Measurements from ENCODE around the genes RCBTB2 and MLNR.

DNA sequence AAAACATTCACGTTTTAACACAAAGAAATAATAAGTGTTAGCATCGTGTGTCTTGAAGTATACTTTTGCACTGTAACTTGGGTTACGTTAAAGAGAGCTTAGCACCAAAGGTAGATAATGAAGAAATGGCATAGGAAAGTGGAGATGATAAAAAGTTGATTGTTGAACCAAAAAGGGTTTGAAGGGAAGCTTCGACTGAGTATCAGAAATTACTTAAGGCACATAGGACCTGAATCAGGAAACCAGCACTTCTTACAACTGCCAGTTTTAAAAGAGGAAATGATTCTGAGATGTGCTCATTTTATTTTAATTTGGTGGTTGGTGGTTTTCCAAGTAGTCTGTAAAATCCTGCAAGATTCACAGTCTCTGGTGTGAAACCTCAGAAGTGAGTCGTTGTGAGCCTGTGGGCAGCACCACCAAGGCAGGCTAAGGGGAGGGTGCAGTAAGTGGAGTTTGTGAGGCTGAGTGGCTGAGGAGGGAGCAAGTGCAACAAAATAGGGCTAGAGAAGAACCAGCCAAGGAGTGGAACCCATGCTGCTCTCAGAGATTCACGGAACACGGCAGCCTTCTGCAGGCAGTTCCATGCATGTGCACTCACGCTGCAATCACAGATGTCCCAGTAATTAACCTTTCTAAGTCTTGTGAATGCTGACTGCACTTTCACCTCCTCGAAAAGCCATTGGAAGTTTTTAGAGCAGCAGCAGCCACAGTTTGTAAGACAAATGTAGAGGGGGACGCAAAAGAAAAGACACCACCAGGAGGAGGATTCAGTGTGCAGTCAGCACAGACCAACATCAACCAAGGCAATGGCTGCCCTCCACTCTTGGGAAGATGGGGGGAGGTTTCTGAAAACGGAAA lies 45.1 kb downstream of the ESD start:
- PRO-cap, result no peak

DNA sequence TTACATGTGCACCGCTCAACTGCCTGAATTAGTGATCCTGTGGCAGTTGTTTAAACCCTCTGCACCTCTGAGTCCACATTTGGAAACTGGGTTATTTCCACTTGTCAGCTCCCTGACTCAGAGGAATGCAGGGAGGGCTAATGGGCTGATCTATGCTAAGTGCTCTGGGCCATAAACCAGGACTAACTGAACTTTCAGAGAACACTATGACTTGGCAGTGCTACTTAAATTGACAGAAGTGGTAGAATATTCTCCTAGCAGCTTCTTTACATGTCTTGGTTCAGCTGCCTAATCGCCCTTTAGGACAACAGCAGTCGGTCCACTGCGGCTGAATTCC lies 26.9 kb upstream of the MED4 start:
- PRO-cap, result no peak

DNA sequence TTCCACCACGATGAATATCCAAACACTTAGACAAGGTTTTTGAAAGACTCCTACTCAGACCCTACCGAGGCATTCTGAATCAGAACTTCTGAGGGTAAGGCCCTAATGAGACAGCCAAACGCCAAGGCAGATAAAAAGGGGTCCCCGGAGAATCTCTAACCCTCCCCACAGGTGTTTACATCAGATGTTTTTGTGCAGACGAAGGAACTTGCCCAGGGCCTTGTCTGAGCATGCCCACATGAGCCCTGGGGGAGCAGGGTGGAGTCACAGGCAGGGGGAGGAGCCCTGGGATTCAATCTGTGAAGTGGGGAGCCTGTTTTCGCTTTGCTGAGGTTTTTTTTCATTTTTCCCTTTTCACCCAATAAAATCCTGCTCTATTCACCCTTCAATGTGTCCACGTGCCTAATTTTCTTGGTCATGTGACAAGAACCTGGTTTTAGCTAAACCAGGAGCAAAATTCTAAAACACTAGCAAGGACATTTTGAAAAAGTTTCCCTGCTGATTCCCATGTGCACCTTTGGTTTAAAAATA lies 61.6 kb upstream of the MED4 start:
- PRO-cap, result unidirectional peak, plus-strand start at position 295 of the sequence

GRCh38 chr13:48161656-48162286 lies 66.9 kb upstream of the MED4 start:
- PRO-cap, result no peak

GRCh38 chr13:48403972-48404422 lies 8.9 kb downstream of the LPAR6 start:
- PRO-cap, result no peak

DNA sequence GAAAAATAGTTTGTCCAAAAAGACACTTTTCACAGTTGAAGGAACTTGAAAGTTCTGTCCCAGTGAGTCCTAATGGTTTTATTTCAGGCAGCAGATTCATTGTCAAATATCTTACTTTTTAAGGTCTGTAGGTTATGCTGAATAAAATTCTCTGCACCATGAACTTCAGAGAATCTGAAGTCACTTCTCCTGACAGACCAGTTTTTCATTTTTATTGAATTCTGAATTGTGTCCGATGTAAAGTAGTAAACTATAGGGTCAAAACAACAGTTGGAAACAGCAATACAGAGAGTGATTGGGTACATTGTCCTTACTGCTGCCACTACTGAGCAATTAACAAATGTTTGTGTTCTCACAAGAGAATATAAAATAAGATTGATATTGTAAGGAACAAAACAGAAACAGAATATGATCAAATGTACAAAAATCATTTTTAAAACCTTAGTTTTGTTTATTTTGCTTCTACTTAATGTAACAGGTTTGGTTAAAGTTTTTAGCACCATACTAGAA lies 1.6 kb downstream of the LPAR6 start:
- PRO-cap, result no peak

DNA sequence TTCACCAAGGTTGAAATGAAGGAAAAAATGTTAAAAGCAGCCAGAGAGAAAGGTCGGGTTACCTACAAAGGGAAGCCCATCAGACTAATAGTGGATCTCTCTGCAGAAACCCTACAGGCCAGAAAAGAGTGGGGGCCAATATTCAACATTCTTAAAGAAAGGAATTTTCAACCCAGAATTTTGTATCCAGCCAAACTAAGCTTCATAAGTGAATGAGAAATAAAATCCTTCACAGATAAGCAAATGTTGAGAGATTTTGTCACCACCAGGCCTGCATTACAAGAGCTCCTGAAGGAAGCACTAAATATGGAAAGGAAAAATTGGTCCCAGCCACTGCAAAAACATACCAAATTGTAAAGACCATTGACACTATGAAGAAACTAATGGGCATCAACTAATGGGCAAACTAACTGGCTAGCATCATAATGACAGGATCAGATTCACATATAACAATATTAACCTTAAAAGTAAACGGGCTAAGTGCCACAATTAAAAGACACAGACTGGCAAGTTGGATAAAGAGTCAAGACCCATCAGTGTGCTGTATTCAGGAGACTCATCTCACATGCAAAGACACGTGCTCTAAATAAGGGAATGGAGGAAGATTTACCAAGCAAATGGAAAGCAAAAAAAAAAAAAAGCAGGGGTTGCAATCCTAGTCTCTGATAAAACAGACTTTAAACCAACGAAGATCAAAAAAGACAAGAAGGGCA lies 5.3 kb upstream of the LPAR6 start:
- PRO-cap, result no peak

- PRO-cap, result no peak
Observed at GRCh38 chr13:48437421-48438052, 24.6 kb upstream of the LPAR6 start.

GRCh38 chr13:48532344-48533536 lies at the start of gene RCBTB2:
TSS of gene RCBTB2 (minus strand) at chr13:48533080.
- PRO-cap, result bidirectional peak, plus-strand start at chr13:48532840, minus-strand start at chr13:48532752

DNA sequence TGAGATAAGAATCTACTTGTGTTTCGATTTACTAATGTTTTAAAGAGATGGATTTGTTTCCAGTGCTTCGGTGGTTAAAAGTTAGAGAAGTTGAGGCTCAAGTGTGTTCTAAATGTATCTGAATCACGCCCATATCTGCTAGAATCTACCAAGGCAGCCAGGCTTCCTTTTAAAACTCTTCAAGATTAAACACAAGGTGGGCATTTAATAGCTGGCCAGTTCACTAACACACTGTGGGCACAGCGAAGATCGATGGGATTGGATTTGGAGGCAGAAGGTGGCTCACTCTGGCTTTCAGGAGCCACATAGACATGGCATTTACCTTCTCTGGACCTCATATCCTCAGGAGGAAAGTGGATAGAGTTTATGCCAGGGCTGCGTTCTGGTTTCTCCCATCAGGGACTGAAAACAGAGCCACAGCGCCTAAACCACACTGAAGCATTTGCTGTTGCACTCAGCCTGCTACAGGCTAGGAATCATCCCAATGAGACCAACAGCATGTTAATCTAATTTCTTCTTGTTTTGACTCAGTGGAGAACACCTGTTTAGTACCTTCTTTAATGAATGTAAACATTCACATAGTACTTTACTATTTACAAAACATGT lies 1.5 kb downstream of the CYSLTR2 start:
- PRO-cap, result no peak

GRCh38 chr13:48902400-48902828 lies 73.3 kb upstream of the FNDC3A start:
- PRO-cap, result no peak

- PRO-cap, result unidirectional peak, plus-strand start at chr13:48975259; unidirectional peak, plus-strand start at chr13:48975342
Observed at GRCh38 chr13:48974901-48975423, 750 bp upstream of the FNDC3A start.

DNA sequence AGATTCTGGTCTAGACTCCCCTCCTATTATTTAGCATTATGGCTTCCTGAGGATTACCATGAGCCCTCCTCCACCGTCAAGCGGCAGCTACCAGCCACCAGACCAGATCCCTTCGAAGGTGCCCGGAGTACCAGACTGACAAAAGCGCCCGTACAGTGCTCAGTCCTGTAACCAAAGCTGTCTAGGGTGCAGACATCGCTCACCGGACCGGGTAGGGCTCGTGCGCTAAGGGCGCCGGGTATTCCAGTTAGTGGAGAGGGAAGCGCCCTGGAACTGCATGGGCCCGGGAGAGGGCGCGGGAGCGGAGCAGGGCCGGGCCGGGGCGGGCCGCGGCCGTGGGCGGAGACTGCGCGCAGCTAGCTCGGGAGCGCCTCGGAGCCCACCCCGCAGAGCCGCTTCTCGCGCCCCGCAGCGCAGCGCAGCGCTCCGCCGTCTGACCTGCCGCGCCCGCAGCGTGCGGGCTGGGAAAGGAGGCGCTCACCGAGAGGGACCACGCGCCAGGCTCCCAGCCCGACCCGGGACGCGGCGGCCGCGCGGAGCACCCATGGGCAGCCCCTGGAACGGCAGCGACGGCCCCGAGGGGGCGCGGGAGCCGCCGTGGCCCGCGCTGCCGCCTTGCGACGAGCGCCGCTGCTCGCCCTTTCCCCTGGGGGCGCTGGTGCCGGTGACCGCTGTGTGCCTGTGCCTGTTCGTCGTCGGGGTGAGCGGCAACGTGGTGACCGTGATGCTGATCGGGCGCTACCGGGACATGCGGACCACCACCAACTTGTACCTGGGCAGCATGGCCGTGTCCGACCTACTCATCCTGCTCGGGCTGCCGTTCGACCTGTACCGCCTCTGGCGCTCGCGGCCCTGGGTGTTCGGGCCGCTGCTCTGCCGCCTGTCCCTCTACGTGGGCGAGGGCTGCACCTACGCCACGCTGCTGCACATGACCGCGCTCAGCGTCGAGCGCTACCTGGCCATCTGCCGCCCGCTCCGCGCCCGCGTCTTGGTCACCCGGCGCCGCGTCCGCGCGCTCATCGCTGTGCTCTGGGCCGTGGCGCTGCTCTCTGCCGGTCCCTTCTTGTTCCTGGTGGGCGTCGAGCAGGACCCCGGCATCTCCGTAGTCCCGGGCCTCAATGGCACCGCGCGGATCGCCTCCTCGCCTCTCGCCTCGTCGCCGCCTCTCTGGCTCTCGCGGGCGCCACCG lies at the start of gene MLNR:
Gene MLNR (plus strand): TSS at position 545 of the 1,189 bp plus-strand sequence.
- PRO-cap, result no peak

DNA sequence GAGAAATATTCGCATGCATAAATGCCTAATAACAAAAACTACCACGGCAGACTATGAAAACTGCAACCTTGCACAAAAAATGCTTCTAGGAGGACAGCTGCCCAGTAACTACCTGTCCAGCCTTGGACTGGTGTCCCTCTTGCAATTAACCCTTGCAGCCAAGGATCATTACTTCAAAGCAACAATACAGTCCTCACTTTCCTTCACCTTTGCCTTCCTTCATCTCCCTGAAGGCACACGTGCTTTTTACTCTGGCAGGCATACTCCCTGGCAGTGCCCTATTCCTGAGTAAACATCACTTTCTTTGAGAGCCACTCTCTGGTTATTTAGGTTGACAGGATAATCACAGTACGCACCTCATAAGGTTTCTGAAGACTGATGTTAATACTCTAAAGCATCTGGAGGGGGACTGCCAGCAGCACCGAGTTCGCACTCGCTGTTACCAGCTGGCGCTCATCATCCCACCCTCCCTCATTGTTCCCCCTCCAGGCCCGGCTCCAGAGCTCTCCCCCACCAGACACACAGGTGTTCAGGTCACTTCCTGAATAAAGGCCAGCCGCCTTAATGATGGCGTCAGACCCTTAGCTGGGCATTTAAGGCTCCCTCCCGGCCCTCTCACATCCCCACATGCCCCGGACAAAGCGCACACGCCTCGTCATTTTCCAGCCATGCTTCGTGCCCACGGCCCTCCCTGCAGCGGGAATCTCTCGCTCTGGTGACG lies 57.3 kb downstream of the CDADC1 start:
- PRO-cap, result no peak

- PRO-cap, result no peak
Observed at GRCh38 chr13:49334480-49334750, 86.7 kb downstream of the CDADC1 start.

GRCh38 chr13:49499906-49500418 lies 4.2 kb downstream of the PHF11 start:
- PRO-cap, result no peak

DNA sequence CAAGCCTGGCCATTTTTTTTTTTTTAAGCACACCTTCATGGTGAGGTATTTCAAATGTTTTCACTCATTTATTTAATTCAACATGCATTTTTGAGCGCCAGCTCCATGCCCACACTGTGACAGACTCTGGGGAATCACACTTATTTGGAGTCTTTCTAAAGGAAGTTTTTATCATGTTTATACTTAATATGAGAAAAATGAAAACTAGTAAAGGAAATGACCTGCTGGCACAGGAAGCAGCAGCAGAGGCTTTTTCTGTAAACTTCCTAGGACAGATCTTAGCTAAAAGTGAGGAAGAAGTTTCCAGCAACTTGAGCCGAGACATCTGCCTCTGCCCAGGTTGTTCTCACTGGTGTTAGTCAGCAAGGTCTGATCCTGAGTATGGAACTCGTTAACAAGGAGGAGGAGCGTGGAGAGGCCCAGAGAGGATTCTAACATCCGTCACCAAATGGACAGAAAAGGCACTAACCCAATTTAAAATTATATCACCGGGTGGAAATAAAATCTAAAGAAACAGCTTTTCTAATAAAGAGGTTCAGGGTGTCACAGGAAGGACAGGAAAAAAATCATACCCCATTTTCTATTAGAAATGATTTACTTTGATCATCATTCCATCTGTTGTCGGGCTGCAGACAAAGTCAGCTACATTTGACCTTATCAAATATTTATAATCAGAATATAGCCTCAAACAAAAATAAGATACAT lies 43.6 kb downstream of the PHF11 start:
- PRO-cap, result no peak

DNA sequence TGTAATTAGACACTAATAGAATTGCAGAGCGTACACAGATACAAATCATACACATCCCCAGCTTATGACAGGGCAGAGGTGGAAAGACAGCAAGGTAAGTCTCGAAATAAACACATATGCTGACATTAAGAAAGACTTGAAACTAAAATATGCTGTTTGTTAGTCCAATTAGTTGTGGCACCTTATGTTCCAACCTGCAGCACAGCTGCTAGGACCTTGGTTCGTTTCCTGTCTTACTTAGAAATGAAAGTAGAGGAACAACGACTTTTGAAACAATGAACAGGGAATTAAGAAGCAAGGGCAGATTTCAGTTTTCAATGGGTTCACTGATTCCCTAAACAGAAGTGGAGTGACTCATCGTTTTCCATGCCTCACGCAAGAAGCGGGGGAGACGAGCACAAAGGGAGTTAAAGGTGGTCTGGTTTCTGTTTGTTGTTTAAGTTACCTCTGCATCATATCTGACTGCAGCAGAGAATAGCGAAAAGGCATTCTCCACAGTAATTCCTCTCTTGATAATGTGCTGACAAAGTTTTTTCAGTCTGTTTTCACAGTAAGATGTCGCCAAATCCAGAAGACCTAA lies 44.8 kb downstream of the PHF11 start:
- PRO-cap, result no peak

- PRO-cap, result no peak
Observed at GRCh38 chr13:49560790-49561595, 24.4 kb downstream of the RCBTB1 start.

DNA sequence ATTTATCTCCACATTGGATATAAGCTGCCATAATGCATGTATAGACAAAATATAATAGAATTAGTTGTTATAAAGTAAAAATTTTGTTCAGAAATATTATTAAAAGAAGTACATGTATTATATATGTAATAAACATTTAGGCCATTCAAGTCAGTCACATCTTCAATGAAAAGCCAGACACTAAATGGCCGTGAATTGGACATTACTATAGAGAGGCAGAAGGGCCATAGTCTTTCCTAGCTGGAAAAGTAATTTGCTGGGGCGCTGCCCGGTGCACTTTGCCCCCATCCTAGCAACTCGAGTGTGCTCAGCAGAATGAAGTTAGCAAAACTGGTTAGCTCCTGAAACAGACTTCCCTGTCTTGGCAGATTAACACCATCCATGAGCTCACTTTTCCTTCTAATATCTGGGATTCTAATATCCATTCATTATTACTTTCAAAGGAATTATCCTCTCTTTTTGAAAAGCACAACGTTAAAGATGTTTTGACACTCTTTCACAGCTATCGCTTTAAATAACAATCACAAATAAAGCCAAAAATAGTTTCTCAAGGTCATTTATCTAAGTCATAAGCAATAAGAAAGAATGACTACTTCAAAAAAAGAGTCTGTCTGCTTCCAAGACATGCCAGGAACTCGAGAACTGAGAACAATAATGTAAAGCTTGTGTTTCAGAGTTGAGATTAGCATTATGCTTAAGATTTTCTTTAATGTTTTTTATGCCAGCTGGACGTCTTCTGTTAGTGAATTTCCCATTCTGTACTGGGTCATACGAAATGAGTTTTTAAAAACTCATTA lies 2.9 kb upstream of the SPRYD7 start:
- PRO-cap, result no peak

Data from anterior vena cava (tissue), 1 donor.